ENCODE results near the genes OR1J2 and STRBP.

GRCh38 chr9:121657993-121658677 lies 6.7 kb downstream of the DAB2IP start:
- PRO-cap, result no peak
CAGE:
- cytosol, long polyA plus RNA, result no peak
- long polyA plus RNA, result no peak
- nucleus, long polyA plus RNA, result no peak

GRCh38 chr9:121731835-121732869 lies 80.7 kb downstream of the DAB2IP start:
- PRO-cap, result no peak
CAGE:
- cytosol, long polyA plus RNA, result no peak
- long polyA plus RNA, result no peak
- nucleus, long polyA plus RNA, result no peak

DNA sequence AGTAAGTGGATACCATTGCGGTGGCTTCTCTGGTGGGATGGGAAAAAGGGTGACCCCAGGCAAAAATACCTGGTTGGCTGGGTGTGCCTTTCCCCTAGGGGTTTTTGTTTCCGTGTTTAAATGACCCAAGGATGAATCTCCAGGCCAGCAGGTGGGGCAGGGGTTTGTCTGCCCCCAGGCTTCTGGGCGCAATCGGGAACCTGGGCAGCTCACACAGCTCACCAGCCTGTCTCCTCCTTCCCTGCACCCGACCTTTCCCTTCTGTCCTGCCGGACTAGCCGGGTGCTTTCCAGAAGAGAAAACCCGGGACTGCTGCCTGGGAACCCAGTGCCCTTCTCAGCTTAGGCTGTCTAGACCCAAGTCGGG lies 84.3 kb downstream of the DAB2IP start:
- PRO-cap, result no peak
CAGE:
- cytosol, long polyA plus RNA, result no peak
- long polyA plus RNA, result no peak
- nucleus, long polyA plus RNA, result no peak

DNA sequence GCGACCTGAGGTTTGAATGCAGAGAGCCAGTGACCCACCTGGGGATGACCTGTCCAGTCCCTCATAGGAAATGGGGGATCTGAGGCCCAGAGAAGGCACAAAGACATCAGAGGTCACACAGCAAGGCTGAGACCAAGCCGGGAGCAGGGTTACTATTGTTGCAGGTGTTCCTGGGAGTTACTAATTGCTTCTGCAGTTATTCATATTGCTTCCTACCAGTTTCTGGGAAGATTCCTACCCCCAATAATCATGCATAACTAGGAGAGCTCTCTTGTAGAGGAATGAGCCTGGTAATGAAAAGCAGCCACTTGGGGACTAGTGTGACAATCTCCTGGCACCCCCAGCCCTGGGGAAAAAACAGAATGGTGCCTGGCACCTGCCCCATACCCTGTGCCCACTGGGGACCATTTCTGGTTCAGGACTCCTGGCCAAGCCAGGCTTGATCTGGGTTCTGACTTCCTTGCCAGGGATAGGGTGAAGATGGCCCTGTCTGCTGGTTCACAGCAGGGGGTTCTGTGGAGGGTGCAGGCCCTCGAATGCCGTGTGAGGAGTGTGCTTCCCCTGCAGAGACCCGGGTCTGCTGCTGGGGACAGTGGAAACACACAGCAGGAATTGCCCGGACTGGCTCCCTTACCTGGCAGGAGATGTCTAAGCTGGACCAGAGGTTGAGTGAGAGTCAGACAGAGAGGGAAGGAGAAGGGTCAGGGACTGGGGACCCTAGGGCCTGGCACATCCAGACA lies 106.3 kb downstream of the DAB2IP start:
- PRO-cap, result no peak
CAGE:
- cytosol, long polyA plus RNA, result no peak
- long polyA plus RNA, result no peak
- nucleus, long polyA plus RNA, result no peak

- PRO-cap, result no peak
CAGE:
- cytosol, long polyA plus RNA, result no peak
- long polyA plus RNA, result no peak
- nucleus, long polyA plus RNA, result no peak
Observed at GRCh38 chr9:121913992-121914668, 179.0 kb downstream of the TTLL11 start.

DNA sequence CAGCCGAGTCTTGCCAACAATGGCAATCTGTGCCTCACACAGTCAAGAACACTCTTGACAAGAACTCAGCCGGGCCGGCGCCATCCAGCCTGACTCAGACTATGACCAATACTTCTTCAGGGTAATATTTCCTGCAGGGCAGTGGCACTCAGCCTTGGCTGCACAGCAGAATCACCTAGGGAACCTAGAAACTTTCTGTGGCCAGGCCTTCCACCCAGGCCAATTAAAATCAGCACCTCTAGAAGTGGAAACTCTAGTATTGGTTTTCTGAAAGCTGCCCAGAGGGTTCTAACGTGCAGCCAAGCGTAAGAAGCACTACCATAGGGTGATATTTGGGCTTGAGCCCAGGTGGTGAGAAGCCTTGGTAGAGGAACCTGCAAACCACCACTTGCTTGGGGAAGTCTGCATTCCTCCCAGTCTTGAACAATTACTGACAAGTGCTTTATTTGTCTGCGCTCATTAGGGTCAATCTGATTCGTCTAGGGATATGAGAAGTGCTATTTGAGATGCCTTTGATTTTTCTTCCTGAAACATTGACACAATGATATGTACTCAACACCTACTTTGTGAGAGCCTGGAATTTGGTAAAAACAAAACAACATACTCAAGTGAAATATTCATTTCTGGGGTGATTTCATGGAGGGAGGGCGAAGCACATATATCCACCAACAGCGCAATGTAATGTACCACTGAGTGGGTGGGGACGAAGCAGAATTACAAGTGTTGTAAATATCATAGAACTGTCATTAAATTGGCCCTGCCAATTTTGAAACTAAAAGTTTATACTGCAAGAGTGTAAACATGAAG lies 120.4 kb downstream of the TTLL11 start:
- PRO-cap, result no peak
CAGE:
- cytosol, long polyA plus RNA, result no peak
- long polyA plus RNA, result no peak
- nucleus, long polyA plus RNA, result no peak

DNA sequence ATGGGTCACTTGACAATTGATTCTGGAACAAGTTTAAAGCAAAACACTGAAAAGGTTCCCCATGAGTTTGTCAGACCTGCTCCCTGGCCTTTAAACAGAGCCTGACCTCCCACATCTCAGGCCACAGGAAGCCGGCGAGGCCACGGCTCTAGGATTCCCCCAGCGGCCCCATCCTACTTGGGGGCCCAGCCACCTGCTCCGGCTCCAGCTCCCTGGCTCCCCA lies 62.0 kb downstream of the TTLL11 start:
- PRO-cap, result no peak
CAGE:
- cytosol, long polyA plus RNA, result no peak
- long polyA plus RNA, result no peak
- nucleus, long polyA plus RNA, result no peak

DNA sequence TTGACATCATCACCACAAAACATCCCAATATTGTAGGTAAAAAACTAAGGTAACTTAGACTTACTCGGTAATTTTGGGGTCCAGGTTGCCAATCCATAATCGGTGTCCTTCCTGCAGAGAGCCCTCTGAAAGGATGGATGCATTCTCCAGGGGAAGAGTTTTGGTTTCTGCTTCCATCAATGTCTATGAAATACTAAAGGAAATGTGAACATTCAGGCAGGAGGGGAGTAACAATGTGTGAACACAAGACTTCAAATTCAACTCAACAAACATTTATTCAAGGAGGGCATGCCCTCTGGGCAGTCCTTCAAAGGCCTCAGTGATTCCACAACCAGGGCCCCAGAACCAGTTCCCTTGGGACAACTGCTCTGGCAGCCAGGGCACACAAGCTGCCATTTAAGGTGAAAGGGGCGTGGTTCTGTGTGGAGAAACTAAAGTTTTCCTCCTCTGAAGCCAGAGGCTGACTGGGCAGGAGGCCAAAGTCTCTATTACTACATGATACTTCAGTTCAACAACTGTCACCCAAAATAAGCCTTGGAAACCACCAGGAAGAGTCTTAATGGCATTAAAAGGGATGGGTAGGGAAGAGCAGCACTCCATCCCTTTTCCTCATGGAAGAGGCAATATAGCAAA lies 3.2 kb downstream of the RBM18 start:
- PRO-cap, result no peak
CAGE:
- cytosol, long polyA plus RNA, result no peak
- long polyA plus RNA, result no peak
- nucleus, long polyA plus RNA, result no peak

GRCh38 chr9:122346393-122347621 lies 24.0 kb upstream of the PTGS1 start:
- PRO-cap, result no peak
CAGE:
- cytosol, long polyA plus RNA, result no peak
- long polyA plus RNA, result no peak
- nucleus, long polyA plus RNA, result no peak

GRCh38 chr9:122510433-122510941 lies at the start of gene OR1J2:
TSS of gene OR1J2 (plus strand) at chr9:122510802.
- PRO-cap, result no peak
CAGE:
- cytosol, long polyA plus RNA, result no peak
- long polyA plus RNA, result no peak
- nucleus, long polyA plus RNA, result no peak

GRCh38 chr9:123058694-123059221 lies 25.3 kb downstream of the GPR21 start:
- PRO-cap, result no peak
CAGE:
- cytosol, long polyA plus RNA, result no peak
- long polyA plus RNA, result no peak
- nucleus, long polyA plus RNA, result no peak

DNA sequence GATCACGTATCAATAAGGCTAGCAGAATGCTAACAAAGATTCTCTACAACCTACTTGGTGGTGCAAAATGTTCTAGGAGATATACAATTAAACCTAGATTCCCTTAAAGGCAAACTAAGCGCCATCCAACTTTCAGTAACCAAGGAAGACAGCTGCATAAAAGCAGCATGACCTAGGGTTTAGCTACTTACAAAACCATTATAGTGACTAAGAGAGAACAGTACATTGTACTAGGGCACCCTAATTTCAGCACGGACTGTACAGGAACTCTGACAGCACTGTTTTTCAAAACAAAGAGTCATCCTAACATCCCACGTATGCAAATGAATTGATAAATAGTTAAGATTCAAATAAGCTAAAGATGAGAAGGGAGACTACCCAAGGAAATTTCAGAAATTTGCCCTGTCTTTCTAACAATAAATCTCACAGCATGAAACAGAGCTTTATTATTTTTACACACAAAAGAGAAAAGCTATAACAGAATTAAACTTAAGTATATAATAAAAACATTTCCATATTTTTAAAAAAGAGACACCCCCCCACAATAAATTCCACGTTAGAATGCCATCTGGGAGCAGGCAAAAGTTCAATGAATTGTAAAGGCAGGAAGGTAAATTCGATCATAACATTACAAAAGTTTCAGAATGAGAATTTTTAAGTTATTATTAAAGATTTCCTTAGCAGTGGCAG lies 29.9 kb downstream of the STRBP start:
- PRO-cap, result no peak
CAGE:
- cytosol, long polyA plus RNA, result no peak
- long polyA plus RNA, result no peak
- nucleus, long polyA plus RNA, result no peak

DNA sequence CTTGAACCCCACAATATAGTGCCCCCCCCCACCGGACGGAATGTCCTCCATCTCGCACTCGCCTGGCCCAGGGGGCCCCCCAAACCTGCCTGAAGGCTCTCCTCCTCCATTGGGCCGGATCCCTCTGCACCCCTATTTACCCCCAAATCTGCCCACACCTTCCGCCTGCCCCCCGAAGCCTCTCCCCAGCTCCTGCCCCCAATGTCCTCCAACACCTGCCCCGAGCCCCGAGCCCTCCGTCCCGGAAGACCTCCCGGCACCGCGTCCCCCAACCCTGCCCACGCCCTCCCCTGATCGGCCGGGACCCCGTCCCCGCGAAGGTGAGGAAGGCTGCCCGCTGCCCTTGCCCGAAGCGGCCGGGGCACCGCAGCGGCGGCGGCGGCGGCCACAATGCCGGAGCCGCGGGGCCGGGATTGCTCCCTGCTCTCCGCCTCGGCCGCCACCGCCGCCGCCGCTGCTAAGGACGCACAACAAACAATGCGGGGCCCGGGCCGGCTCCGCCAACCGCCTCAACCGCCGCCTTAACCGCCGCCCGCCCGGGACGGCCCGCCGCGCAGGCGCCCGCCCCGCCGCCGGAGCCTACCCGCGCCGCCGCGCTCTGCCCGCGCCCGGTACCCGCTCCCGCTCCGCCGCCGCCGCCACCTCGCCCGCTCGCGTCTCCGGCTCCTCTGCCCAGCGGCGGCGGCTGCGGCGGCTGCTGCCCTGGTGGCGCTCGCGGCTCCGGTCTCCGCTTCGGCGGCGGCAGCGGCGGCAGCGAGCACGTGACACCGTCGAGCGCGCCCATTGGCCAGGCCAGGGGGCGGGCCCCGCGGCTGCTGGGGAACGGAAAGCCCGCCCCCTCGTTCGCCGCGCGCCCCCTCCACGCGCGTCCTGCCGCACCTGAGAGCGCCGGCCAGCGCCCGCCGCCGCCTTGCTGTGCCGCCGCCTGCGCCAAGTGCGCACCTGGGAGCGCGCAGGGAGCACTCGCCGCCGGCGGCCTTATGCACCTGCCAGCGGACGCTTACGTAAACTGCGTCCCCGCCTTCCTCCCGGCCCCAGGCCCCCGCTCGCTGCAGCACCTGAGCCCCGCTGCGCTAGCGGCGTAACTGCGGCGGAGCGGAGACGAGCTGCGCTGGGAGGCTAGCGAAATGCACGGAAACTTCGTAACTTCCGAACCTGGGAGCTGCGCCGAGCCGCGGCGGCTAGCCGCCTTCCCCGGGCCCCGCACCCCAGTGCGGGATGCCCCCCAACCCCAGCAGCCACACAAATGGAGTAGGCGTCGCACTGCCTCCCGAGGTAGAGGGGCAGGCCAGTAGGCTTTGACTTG lies at the start of gene STRBP:
TSS of gene STRBP (minus strand) at position 734 of the 1,306 bp plus-strand sequence.
- PRO-cap, result bidirectional peak, plus-strand start at position 877 of the sequence, minus-strand start at position 735 of the sequence
CAGE:
- cytosol, long polyA plus RNA, result start-site peak on the minus strand centred at position 736 of the sequence, 10 bp wide, 103 and 181 reads in 2 replicates
- long polyA plus RNA, result no peak
- nucleus, long polyA plus RNA, result start-site peak on the minus strand centred at position 731 of the sequence, 19 bp wide, 87 and 279 reads in 2 replicates

GRCh38 chr9:123282297-123283170 lies 14.1 kb upstream of the STRBP start:
- PRO-cap, result no peak
CAGE:
- cytosol, long polyA plus RNA, result no peak
- long polyA plus RNA, result no peak
- nucleus, long polyA plus RNA, result no peak

DNA sequence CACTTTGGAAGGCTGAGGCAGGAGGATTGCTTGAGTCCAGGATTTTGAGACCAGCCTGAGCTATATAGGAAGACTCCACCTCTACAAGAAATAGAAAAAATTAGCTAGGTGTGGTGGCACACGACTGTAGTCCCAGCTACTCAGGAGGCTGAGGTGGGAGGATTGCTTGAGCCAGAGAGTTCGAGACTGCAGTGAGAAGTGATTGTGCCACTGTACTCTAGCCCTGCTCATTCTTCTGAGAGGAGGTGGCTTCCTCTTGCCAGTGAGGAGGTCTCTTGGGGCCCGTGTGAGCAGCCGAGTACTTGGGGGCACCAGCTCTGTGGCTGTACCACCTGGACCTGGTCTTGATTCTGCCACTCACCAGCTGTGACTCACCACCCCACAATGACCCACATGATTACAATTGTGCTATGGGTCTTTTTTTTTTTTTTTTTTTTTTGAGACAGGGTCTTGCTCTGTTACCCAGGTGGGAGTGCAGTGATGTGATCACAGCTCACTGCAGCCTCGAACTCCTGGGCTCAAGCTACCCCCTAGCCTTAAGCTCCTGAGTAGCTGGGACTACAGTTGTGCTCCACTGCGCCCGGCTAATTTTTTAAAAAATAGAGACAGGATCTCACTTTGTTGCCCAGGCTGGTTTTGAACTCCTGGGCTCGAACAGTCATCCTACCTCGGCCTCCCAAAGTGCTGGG lies 18.0 kb upstream of the CRB2 start:
- PRO-cap, result no peak
CAGE:
- cytosol, long polyA plus RNA, result no peak
- long polyA plus RNA, result no peak
- nucleus, long polyA plus RNA, result no peak

DNA sequence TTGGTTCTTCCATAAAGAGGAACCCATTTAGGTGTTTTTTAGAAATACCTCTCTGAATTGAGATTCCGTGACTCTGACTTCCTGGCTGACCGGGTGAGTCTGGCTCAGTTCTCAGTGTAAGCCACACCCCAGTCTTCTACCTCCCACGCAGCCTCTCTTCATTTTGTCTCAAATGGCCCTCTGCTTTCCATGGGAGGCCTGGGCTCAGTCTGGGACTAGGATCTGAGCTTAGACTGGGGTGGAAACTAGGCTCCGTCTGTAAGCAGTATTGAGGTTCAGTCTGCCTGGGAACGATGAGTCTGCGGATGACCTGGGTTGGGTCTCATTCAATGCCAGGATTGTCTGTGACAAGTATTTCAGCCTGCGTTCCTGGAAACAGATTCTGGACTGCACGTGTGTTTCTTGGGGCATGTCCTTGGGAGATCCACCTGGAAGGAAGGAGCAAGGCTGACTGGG lies 12.5 kb upstream of the CRB2 start:
- PRO-cap, result no peak
CAGE:
- cytosol, long polyA plus RNA, result no peak
- long polyA plus RNA, result no peak
- nucleus, long polyA plus RNA, result no peak

DNA sequence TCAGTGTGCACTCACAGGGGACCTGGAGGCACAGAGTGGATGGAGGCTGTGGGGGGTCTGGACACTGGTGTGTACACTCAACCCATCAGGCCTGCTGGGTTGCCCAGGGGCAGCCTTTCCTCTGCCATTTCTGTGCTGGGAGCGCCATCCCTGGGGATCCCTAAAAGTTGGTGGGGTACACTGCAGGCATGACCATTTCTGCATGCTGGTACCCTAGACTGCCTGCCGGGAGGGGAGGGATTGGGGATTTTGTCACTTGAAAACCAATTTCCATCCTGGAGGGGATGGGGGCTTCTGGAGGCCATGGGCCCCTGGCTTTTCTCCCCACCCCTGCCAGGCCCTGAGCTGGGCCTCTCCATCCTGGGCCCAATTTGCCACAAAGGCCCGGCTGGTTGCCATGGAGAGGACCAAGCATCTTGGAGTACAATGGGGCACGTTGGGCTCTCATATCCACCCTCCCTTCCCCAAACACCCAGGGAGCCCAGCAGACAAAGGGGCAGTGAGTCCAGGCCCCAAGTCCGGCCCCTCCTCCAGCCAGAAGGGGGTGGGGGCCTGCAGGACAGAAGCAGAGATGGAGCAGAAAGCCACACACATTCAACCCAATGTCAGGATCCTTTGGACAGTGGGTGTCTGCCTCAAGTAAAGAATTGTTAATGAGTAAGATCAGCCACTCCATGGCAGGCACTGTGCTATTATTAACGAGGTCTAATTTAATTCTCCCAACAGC lies 2.1 kb downstream of the CRB2 start:
- PRO-cap, result no peak
CAGE:
- cytosol, long polyA plus RNA, result no peak
- long polyA plus RNA, result no peak
- nucleus, long polyA plus RNA, result no peak

DNA sequence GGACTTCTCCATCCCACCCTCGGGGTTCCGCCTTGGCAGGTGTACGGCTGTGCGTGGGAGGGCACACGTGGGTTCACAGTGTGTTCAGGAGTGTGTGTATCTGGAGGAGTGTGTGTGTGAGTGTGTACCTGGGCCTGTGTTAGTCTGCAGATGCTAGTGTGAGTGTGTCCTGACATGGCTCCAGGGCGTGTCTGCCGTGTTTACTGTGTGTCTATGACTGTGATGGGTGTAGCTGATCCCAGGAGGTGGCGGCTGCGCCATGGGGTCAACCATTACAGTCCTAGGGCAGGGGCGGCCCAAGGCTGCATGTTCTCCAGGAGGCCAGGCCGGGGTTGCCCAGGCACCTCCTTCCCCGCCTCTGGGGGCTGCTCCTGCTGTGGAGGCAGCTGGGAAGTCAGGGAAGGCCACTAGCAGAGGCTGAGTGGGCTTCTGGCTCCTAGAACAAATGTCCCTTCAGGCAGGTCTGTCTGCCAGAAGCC lies 21.3 kb downstream of the CRB2 start:
- PRO-cap, result no peak
CAGE:
- cytosol, long polyA plus RNA, result no peak
- long polyA plus RNA, result no peak
- nucleus, long polyA plus RNA, result no peak

DNA sequence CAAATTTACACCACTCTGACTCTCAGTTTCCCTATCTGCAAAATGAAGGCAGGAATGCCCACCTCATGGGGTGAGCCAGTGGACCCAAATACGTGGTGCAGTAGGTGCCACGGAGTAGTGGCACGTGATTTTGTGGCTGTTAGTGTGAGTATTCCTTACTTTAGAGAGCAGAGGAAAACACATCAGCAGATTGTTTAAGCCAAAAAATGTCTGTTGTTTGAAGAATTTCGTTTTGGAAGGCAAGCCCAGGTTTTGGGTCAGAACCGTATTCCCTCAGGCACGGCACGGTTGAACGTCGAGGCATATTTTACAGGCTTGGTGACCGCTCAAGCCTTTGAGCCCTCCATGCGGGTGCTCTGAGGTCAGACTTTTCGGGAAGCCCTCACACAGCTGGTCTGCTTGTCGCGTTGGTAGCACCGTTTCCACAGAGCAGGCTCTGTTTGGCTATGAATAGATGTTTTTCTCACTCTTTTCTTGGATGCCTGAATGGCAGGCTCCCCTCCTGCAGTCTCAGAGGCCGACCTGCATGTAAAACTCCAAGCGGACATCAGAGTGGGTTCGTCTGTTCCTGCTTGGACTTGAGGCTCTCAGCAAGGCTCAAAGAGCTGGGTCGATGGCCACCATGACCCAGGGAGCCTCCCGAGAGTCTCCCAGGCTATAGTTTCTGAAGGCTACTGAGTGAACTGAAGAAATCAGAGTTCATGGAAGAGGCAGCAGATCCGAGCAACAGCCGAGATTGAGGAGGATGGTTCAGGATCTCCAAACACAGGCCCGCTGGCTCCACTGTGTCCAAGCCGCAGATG lies 27.3 kb downstream of the NEK6 start:
- PRO-cap, result no peak
CAGE:
- cytosol, long polyA plus RNA, result no peak
- long polyA plus RNA, result no peak
- nucleus, long polyA plus RNA, result no peak

- PRO-cap, result no peak
CAGE:
- cytosol, long polyA plus RNA, result no peak
- long polyA plus RNA, result no peak
- nucleus, long polyA plus RNA, result no peak
Observed at GRCh38 chr9:124291493-124292152, 33.9 kb downstream of the NEK6 start.